Progenitor cell of endocrine pancreas (in vitro differentiated cells): ENCODE measurements around a stretch of chr5.

- PRO-cap: no peak
These were observed 8.6 kb downstream of the NPM1 start for GRCh38 chr5:171396130-171396796.

DNA sequence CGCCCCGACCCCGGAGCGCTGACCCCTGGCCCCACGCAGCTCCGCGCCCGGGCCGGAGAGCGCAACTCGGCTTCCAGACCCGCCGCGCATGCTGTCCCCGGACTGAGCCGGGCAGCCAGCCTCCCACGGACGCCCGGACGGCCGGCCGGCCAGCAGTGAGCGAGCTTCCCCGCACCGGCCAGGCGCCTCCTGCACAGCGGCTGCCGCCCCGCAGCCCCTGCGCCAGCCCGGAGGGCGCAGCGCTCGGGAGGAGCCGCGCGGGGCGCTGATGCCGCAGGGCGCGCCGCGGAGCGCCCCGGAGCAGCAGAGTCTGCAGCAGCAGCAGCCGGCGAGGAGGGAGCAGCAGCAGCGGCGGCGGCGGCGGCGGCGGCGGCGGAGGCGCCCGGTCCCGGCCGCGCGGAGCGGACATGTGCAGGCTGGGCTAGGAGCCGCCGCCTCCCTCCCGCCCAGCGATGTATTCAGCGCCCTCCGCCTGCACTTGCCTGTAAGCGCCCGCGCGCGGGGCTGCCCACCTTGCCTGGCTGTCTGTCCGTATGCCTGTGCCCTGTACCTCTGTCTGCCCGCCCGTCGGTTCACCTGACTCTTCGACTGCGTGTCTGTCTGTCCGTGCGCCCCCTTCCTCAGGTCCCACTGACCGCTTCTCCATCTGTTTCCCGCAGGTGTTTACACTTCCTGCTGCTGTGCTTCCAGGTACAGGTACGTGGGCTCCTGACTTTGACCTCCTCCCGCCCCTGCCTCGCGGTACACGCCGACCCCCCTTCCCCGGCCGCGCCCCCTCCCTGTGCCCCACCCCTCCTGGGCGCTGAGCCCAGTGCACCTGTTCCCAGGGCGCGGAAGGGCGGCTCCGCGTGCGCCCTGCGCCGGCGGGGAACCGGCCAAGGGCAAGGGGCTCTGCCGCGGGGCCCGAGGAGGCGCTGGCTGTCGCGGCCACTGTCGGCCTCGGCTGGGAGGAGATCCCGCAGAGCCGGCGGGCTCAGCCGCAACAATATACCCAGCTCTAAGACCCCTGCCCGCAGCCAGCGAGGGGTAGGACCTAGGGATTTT lies 623 bp downstream of the FGF18 start:
- PRO-cap: bidirectional peak, plus-strand start at position 306 of the sequence, minus-strand start at position 157 of the sequence; unidirectional peak, minus-strand start at position 411 of the sequence

DNA sequence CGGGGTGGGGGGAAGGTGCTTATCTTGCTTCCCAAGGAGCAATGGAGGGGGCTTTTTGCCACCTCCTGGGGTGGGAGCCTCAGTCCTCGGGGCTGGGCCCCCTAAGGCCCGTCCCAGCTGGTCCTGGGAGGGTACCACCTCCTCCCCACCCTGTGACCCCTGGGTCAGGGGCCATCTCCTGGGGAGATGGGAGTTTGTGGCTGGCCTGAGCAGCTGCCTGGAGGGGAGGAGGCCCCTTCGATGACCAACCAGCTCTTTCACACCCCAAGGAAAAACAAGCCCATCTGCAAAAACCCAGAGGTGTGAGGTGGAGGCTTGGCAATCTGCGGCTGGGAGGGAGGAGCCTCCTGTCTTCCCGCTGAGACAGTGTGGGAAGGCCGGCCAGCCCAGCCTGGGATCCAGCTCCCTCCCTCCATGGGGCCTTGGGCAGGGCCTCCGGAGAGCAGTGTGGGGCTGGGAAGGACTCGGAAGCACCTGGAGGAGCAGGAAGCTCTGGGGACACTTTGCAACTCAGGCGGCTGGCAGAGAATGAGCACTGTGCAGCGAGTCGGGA lies 100.8 kb downstream of the FGF18 start:
- PRO-cap: no peak

DNA sequence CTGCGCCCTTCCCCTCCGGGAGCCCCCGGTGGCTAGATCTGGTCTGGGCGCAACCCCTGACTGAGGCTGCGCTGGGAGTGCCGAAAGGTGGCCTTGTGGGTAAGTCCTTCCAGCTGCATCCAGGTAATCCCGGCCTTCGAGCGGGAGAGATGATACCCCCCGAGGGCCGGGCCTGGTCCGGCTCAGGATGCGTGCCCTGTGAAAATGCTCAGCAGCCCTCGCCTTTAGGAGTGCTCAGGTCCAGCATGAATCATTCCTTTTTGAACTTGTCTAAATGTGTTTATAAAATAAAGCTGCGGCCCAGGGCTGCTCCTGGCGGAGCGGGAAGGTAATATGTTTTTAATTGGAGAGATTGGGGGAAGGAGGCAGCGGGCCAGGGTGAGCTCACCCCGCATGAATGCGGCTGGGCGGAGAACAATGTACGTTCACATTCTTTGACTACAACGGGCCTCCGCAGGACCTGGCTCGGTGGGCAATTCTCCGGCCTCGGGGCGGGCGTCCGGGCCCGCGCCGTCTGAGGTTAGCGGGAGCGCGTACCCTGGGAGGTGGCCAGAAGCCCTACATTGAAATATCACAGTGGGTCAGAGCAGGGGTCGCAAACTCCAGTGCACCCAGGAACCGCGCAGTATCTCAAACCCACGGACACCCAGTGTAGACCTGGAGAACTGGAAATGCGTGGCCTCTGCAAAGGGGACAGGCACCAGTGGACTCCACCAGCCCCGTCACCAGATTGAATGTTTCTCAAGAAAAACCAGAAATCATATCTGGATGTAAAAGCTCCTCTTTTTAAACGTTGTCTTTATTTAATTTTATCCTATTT lies 117.8 kb upstream of the SMIM23 start:
- PRO-cap: no peak

GRCh38 chr5:171931784-171932587 lies 74.5 kb downstream of the FBXW11 start:
- PRO-cap: no peak

GRCh38 chr5:172042217-172042719 lies 35.8 kb upstream of the FBXW11 start:
- PRO-cap: no peak

DNA sequence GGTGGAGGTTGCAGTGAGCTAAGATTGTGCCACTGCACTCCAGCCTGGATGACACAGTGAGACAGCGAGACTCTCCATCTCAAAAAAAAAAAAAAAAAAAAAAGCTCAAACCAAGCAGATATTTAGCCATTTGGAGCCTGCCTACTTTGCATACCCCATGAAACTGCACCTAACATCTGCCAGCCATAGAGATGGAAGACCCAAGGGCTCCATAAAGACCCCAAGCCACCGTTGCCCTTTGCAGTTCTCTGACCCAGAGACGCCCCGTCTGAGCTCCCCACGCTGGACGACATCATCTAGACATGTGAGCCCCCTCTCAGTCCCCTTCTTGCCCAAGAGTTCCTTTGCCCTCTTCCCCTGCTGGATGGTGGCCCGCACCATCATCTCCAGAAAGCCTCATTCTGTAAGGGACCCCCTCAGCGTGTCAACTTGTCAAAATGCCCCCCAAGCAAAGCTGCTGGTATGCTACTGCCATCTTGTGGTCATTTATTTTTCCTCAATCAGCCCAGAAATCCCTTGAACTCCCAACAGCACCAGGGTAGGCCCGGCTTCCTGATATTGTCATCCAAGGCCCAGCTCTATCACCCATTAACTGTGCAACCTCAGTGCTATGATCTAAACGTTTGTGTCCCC lies 53.0 kb upstream of the FBXW11 start:
- PRO-cap: no peak

GRCh38 chr5:172096213-172096783 lies 89.9 kb upstream of the FBXW11 start:
- PRO-cap: no peak

GRCh38 chr5:172145694-172146830 lies 42.0 kb downstream of the STK10 start:
- PRO-cap: no peak

DNA sequence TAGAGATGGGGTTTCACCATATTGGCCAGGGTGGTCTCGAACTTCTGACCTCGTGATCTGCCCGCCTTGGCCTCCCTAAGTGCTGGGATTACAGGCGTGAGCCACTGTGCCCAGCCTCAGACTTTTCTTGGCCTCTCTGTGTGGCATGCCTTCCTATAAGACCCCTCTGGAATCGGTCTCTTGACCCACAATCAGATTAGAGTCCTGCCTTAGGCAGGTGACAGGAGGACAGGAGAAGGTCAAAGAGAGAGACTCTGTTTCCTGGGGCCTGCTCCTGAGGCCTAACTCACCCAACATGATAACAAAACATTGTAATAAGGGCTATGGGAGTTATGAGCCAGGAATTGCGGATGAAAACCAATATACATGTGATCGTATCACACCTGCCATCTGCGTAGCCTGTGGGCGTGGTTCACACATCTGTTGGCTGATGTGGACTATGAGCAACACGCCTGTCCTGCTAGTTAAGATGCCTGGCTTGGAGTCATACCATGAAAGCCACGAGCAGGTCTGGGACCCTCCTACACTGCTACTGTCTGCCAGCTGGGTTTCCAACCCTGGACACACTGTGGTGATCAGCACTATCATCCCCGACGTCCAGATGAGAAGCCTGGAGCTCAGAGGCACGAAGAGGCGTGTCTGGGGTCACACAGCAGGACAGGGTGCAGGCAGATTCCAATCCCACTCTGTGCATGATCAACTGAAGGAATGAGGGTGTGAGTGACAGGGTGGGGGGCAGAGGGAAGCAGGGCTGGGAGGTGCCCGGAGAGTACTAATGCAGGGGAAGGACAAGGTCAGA lies 40.2 kb downstream of the STK10 start:
- PRO-cap: no peak

DNA sequence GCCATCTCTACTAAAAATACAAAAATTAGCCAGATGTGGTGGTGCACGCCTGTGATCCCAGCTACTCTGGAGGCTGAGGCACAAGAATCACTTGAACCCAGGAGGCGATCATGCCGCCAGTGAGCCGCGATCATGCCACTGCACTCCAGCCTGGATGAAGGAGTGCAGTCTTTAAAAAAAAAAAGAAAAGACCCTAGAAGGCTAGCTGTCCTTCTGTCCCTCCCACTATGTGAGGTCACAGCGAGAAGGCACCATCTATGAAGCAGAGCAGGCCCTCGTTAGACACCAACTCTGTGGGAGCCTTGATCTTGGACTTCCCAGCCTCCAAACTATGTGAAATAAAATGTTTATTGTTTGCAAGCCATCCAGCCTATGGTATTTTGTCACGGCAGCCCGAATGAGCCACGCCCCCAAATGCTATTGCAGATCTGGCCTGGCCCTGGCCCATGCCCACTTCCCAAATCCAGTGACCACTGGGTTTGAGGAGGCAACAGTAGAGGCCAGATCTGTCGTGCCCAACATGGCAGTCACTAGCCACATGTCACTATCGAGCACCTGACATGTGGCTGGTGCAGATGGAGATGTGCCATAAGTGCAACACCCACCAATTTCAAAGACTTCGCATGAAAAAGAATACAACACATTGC lies 10.9 kb downstream of the STK10 start:
- PRO-cap: no peak

GRCh38 chr5:172275469-172276188 lies 7.9 kb downstream of the UBTD2 start:
- PRO-cap: no peak

GRCh38 chr5:172350252-172350647 lies 66.7 kb upstream of the UBTD2 start:
- PRO-cap: no peak

GRCh38 chr5:172452263-172453198 lies 1.8 kb downstream of the SH3PXD2B start:
- PRO-cap: bidirectional peak, plus-strand start at chr5:172453063, minus-strand start at chr5:172452972

DNA sequence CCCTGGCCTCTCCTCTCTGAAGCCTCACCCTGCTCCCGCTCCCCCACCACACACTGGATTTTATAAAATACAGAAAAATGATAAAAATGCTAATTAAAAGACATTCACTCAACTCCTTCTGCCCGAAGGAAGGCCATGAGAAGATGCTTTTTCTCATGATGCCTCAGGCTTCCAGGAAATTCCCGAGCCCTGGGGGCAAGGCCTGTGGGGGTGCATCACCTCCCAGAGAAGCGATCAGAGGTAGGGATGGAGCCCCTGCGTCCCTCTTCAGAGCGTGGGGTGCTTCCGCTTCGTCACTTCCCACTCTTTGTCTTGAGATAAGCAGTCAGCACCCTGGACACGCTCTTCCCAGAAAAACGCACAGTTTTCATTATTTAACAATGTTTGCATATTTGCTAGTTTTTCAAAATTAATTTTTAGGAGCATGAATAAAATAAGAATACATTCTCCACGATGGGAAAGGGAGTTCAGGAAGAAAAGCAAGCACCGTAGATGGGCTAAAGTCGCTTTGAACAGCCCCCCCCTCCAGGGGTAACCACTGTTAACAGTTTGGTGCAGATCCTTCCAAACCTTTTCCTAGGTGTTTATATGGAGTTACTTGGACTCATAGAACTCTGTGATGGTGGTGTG lies 33.4 kb upstream of the SH3PXD2B start:
- PRO-cap: no peak

DNA sequence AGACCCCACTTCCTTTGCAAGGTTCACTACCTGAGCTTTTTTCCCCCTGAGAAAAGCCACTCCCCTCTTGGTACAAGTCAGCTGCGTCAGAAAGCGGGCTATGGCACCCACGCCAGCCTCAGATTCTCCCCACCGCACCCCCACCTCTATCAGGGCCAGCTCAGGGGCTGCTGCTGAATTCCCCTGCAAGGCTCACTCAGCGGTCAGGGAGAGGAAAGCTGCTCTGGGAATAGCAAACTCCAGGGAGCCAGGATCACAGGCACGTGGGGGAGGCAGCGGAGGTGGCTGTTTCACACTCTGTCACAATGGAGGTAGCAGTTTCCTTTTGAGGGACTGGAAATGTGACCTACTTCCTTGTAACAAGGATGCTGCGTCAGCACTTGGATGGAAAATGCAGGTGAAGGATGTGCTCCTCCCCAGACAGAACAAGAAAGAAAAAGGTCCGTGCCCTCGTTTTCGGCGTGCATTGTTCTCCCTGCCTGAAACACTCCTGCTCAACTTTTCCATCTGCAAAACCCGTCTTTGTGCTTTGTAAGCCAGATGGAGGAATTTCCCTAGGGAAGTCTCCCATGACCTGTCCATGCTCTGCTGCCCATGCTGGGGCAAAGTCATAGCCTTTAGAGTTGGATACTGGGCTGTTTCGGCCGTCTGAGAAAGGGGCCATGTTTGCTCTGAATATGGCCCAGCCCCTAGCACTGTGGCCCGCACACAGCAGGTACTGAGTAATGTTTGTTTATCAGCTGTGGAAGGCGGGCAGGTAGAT lies 55.1 kb upstream of the SH3PXD2B start:
- PRO-cap: no peak

- PRO-cap: no peak
These were observed 83.8 kb upstream of the NEURL1B start for GRCh38 chr5:172557027-172557874.

- PRO-cap: no peak
These were observed 24.3 kb upstream of the NEURL1B start for GRCh38 chr5:172616695-172617178.

GRCh38 chr5:172644126-172644735 lies 3.2 kb downstream of the NEURL1B start:
- PRO-cap: no peak

- PRO-cap: no peak
These were observed 14.8 kb downstream of the NEURL1B start for GRCh38 chr5:172655777-172656312.